ENCODE measurements around the gene LEPR.

- PRO-cap, result no peak
These were observed 127.3 kb downstream of the PATJ start for GRCh38 chr1:61869472-61870135.

DNA sequence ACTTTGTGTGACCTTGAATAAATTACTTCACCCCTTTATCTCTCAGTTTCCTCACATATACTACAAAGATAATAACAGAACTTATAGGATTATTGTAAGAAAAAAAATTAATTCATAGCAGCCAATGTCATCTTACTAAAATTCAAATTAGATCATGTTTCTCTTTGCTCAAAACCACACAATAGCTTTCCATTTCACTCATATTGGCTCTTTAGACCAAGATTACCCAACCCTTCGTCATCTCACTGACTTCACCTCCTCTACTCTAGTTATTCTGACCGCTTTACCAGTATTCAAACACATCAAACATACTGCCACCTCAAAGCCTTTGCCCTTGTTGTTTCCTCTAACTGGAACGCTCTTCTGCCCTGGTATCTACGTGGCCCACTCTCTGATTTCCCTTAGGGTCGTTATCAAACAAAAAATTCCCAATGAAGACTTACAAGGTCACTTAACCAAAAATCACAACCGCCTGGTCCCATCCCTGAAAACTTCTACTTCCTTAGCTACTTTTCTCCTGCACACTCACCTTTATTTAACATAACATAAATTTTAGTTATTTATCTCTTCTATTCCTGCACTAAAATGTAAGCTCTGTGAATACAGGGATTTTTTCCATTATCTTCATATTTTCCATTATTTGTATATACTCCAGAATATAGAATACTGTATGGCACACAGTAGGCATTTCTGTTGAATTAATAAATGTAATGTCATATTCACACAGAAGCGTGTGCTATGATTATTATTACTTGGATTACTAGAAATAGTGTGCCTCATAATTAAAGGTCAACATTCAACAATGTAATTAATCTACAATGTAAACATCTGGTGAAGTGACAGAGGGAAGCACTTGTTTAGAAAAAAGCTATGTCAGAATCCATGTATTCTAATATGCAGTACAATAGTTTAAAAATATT, 1.9 kb downstream of the ANGPTL3 start:
- PRO-cap, result no peak

DNA sequence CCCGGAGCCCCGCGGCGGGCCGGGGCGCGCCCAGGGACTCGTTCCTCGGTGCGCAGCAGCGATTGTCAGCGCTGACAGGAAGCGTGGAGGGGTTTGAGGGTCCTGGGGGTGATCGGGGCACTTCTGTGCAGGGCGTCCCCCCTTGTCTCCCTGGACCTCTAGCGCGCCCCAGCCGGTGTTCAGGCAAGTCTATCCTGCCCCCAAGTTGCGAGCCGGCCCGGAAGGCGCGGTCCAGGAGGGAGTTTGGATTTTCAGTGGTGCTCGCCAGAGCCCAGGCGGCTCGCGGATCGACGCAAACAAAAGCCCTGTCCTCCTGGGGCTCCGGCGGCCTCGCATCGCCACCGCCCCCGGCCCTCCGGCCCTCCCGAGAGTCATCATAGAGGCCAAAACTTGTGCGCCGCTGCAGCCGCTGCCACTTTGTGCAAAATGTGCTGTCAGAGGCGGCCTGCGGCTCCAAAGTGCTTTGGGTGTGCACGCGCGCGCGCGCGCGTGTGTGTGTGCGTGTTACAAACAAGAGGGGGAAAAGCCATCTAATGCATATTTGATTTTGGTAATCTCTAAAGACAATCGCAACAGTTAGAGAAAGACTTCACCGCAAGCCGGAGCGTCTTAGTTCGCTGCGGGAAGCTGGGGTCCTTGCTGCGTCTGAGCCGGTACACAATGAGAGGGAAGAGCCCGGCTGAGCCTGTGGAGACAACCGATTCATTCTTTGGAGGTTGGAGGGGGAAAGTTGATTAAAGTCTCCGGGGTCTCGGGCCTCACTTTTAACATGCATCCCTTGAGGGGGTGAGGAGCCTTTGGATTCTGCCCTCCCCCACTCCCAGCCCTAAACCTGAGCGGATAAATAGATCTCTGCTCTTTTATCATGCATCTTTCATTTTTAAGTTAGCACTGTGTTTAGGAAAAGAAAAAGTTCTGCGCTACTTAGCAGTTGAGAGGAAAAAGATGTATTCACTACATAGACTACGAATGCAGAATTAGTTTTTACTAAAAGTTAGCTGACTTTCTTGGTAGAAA, 1.2 kb downstream of the ROR1 start:
- PRO-cap, result no peak

GRCh38 chr1:63775744-63776145, 1.9 kb downstream of the ROR1 start:
- PRO-cap, result no peak

DNA sequence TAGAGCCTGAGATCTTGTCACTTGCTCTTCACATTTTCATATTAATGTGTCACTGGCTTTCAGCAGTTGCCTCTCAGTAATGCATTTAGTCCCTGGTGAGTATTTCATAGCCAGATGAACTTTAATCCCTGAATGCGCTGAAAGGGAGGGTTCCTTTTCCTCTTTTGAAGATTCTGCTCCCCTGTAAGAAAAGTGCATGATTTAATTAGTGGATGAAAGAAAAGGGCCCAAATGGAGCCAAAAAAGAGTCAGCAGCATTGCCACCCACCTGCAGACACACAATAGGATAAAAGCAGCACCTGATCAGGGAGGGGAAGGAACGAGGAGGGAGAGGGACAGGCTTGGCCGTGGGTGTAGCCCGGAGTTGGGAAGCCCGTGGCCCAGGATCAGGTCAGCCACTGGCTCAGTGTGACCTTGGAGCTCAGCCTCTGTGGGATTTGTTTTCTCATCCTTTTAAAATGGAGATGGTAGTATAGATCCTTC, 31.1 kb downstream of the ROR1 start:
- PRO-cap, result no peak

DNA sequence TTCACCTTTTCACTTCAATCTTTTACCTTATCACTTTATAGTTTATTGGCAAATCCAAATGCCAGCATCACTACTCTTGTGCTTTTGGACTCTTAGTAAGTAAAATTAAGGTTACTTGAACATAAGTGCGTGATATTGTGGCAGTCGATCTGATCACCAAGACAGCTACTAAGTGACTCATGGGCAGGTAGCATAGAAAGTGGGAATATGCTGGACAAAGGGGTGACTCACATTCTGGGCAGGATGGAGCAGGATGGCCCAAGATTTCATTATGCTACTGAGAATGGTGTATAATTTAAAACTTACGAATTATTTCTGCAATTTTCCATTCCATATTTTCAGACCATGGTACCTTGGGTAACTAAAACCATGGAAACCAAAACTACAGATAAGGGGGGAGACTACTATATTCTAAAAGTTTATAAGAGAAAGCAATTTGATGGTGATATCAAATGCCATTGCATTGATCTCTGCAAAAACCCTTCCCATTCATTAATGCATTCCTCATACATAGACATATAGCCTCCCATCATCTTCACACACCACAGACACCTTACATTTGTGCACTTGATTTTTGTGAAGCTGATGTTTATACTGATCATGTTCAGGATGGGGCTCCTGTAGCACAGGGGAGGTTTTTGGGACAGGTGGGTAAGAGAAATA, 120.3 kb downstream of the ROR1 start:
- PRO-cap, result no peak

DNA sequence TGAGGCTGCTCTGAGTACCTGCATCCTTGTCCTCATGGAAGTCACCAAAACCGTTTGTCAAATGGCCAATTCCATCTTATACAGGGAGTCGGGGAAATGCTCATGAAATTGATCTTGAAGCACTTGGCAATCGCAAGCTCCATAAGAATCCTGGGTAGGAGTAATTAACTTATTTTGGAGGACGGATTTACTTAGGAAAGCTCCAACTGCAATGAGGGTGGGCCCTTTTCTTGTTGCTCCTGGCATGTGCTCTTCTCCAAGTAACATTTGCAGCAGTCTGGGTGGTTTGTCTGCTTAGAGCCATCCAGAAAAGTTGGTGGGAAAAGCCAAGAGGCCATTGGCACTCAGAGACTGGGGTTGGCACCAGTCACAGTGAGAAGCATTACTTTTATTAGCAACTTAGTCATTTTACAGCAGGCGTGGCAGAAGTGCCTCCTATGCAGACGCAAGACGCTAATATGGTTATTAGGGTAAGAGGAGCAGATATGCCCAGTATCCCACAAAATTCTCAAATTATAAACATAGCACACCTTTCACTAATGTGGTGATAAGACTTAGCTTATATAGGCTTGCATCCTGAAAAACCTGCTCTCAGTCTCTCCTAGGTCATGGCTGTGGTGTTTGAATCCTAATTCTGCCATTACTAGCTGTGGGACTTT, 154.3 kb downstream of the ROR1 start:
- PRO-cap, result no peak

DNA sequence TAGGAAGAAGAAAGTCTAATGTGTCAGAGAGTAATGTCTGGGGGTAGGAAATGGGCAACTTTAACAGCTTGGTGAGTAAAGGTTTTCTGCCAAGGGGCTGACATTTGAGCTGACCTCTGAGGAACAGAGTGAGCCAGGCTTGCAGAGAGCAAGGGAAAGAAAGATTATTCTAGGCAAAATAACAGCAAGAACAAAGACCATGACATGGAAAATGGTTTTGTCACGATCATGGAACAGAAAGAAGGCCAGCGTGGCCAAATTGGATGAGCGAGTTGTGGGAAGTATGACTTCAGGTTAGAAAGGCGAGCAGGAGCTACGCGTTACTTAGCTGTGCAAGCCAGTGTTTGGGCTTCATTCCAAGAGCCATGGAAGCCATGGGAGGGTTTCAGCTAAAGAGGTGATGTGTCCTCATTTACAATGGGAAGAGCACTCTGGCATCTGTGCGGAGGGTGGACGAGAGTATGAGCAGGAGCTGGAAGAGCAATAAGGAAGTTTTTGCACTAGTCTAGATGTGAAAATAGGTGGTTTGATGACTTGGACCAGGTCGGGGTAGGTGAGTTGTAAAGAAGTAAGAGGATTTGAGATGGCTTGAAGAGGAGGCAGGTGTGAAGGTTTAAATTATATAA, 132.5 kb upstream of the UBE2U start:
- PRO-cap, result no peak

DNA sequence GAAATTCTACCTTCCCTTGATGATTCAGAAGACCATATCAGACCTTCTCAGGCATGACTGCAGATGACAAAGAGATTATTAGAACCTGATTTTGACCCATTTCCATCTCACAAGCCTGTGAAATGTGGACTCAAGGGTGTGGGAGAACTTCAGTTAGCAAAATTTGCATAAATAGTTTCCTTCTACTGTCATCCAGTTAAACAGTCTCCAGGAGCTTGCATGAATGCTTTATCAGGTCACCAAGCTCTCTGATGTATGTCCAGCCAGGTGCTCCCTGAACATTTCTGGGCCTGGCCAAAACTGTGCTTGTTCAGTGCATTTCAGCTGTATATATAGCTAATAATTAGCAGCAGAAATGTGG, 67.8 kb downstream of the JAK1 start:
- PRO-cap, result no peak

DNA sequence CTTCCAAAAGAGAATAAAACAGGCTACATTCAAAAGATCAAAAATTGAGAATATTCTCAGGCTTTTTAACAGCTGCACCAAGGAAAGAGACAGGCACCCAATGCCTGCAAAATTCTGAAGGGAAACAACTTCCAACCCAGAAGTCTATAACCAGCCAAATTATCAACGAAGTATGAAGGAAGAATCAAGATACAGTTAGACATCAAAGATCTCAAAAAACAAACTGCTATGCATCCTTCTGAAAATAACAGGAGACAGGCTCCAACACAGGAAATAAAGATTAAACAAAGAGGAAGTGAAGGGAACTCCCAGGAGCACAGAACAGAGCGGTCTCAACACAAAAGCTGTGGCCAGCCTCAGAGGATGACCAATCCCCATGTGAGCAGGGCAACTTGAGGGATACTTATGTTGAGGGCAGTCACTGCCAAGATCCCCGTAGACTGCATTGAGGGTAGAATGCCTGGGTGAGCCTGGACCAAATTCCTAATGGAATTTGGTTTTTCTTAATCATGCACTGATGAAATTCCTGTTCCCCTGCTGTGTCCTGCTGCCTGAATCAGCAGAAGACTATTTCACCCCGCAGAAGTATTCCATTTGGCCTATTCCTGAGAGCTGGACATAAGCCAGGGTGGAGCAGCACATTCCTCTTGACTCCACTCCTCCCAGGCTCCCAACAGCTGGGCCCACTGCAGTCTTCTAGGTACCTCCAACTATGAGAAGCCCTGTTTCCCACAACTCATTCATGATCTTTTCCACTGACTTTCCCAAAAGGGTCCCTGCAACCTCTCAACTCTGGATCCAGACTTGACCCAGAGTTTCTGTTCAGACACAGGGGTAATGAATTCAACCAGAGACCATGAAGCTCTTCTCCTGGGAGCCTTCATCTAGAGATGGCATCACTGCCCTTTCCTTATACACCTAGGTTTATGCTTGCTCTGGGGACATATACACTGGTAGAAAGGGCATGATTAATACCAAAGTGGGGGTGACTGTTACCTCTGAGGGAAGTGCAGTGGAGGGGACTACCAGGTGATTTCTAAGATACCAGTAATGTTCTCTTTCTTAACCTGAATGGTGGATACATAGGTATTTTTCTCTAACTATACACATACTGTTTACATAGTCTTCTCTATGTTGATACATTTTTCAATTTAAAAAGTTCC, 48.8 kb downstream of the JAK1 start:
- PRO-cap, result no peak

DNA sequence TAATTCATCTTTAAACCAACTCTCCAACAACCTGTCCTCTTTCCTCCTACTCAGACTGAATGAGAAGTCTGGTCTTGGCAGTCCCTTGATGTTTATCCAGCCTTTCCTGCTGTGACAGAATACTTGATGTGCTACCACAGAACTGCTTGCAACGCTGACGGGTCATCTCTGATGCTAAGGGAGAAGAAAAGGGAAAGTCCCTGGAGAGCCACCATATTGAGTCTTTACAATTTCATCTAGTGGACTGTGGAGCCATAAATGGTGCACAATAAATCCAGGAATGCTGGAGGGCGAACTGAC, 30.8 kb downstream of the JAK1 start:
- PRO-cap, result no peak

DNA sequence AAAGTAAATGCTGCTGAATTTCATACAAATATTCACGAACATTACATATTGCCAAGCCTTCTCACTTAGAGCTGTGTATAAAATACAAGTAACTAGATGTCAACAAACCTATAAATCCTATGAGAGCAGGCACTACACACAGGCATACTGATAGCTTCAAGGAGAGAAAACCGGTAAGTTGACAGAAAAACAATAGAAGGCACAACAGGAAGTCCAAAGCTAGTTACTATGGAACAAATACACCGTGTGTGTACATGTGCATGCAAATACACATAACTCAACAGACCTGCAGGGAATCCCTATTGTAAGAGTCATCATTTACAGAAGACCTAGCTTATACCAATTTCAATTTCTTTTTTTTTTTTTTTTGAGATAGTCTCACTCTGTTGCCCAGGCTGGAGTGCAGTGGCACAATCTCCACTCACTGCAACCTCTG, 26.4 kb downstream of the JAK1 start:
- PRO-cap, result no peak

- PRO-cap, result bidirectional peak, plus-strand start at chr1:64961072, minus-strand start at chr1:64960780
These were observed 5.8 kb downstream of the JAK1 start for GRCh38 chr1:64960328-64961130.

- PRO-cap, result unidirectional peak, plus-strand start at chr1:64962685; unidirectional peak, plus-strand start at chr1:64962738
These were observed 3.9 kb downstream of the JAK1 start for GRCh38 chr1:64962265-64963022.

DNA sequence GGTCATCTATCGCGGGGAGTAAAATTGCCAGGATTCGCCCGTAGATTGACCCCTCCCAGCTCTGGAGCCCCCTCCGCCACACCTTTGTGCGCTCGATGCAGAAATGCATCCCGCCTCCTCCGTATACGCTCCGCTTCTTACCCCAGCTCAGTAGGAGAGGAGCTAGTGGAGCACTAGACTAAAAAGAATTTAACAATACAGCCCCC, 353 bp upstream of the JAK1 start:
- PRO-cap, result unidirectional peak, minus-strand start at position 139 of the sequence

DNA sequence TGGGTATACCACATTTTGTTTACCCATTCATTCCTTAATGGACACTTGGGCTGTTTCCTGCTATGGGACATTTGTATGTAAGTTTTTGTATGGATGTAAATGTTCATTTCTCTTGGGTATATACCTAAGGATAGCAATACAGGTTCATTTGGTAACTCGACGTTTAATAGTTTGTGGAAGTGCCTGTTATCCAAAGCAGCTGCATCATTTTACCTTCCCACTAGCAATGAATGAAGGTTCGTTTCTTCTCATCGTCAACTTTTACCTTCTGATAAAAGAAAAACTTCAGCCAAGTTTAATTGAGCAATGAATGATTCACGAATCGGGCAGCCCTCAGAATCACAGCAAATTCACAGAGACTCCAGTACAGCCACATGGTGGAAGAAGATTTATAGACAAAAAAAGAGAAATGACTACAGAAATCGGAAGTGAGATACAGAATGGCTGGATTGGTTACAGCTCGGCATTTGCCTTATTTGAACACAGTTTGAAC, 15.0 kb downstream of the AK4 start:
- PRO-cap, result no peak

GRCh38 chr1:65165505-65166163, 17.6 kb downstream of the AK4 start:
- PRO-cap, result no peak

DNA sequence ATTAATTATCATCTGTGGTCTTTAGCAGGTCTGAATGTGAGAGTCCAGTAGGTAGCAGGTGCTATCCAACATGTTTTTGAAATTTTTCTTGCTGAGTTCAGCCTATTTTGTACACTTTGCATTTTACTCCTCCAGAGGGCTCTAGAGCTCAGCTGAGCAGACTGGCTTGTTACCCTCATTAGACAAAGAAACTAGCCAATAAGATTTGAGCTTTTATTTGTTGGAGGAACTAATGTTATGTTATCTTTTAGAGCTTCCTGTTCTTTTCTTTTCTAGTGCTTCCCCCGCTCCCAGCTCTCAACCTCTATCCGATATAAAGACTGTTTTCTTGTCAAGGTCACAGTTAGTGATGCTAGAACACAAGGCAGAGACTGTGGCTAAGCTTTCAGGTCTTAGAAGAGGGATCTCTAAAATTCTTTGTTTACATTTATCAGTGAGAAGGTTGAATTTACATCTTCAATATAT, 67.6 kb downstream of the AK4 start:
- PRO-cap, result no peak

DNA sequence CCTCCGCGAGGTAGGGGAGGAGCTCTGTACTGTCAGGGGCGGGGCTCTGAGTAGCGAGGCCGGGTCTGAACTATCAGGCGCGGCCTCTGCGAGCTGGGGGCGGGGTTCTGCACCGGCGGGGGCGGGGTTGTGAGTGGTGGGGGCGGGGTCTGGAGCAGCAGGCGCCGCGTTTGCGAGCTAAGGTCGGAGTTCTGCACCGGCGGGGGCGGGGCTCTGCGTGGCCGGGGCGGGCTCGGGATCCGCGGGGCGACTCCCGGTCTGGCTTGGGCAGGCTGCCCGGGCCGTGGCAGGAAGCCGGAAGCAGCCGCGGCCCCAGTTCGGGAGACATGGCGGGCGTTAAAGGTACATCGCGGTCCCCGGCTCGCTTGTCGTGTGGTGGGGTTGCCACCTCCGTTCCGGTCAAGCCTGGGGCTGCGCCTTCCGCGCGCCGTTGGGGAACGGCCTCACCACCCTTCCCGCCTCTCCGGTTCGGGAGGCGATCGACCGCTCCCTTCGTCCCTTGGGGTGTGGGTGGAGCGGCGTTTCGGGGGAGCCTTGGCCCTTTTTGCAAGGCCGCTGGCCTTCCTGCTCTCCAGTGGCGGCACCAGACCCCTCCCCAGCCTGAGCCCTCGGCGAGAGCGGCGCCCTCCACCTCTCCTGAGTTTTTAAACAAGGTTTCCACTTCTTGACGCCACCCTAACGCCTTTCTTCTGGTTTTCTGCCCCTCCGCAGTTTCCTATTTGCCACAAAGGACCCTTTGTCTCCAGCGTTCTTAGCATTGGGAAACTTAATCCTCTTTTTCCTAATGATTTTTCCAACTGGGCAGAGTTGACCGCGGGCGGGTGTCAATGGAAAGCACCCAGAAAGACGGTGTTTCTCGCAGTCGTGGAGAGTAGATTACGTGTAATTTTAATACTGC, at the start of gene LEPR:
Gene LEPR (plus strand): TSS at position 270 of the 898 bp plus-strand sequence.
- PRO-cap, result bidirectional peak, plus-strand start at position 160 of the sequence, minus-strand start outside the sequence; bidirectional peak, plus-strand start at position 315 of the sequence, minus-strand start at position 366 of the sequence

DNA sequence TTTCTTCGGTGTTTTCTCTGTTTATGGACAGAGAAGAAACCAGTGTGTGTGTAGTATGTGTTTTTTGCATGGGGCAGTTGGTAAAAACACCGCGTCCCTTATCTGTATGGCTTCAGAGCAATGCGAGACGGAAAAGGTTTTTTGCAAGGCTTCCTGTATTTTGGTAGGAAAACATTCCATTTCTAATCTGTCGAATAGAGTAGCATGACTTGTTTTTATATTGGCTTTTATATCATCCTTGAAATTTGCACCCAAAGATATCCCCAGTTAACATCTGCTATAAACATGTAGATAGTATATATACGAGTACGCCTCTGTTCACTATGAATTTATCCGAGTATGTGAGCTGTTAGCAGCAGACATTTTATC, 813 bp downstream of the LEPR start:
- PRO-cap, result unidirectional peak, minus-strand start at position 25 of the sequence